ENCODE measurements around a stretch of chr10.

- RRBS, result no CpG with 5 or more reads among the region's 18 CpGs
Observed at GRCh38 chr10:132470333-132470933, 67.2 kb upstream of the INPP5A start.

GRCh38 chr10:132519015-132519446 lies 18.6 kb upstream of the INPP5A start:
- RRBS, result 91% methylated on average over 4 of the region's 14 CpGs

DNA sequence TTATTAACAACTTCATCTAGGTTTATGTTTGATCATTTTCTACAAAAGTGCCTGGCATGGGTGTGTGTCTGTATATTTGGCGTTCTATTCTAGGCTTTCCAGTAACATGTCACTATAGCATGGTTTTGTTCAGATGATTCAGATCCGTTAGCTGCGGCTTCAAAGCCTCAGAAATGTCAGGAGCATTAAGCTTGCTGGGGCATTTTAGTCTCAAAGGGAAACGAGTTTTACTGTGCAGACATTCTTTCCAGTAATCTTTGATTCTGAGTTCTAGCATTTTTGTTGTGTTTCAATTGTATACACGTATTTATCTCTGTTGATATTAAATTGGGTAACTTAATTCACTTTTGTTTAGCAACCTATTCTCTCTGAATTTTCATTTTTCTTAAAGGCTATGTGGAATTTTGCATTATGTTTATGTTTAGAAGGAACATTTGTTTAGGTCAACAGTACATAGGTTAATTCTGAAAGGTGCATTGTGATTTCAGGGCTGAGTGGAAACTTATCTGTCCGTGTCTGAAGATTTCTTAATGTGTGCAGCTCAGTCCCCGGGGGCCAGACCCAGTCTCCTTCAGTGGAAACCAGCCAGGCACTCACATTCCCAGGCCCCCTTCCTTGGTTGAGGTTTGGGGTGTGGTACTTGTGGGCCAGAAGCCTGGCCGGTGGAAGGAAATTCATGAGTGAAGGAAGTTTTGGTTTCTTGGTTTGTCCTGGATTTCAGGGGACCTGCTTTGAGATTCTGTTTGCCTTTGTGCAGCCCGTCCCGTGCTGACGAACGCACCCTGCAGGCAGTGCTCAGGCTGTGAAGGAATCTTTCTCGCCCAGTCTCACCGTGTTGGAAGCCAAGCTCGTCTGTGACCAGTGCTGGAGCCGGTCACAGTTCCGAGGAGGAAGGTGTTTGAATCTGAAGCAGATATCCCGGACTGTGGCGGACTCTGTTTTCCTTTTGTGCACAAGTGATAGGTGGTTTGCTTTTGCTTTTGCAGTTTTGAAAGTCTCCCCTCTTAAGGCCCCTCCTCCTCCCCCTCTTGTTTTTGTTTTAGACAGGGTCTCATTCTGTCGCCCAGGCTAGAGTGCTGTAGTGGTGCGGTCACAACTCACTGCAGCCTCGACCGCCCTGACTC lies 2.7 kb downstream of the INPP5A start:
- RRBS, result 29% methylated on average over 1 of the region's 23 CpGs

DNA sequence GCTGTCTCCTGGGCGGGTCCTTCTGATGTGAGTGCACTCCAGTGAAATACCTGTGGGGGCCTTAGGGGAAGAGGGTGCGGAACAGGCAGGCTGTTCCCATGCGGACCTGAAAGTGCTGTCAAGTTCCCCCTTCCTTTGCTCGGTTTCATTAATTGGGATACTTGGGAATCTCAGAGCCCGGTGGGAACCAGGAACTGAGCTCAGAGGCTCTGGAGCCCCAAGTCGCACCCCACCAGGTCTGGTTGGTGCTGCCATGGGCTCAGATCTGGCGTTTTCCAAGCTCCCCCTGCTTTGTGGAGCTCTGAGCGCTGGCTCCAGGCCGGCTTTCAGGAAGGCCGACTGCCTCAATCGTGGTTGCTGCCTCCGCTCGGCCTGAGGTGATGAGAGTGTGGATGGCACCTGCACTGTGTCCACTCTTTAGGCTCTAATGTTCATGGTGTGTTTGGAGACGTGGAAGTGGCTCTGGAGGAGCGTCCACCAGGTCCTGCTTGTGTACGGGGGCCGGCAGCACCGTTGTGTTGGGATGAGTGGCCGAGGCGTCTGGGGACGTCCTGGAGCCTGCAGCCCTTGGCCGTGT lies 8.0 kb downstream of the INPP5A start:
- RRBS, result no CpG with 5 or more reads among the region's 22 CpGs

DNA sequence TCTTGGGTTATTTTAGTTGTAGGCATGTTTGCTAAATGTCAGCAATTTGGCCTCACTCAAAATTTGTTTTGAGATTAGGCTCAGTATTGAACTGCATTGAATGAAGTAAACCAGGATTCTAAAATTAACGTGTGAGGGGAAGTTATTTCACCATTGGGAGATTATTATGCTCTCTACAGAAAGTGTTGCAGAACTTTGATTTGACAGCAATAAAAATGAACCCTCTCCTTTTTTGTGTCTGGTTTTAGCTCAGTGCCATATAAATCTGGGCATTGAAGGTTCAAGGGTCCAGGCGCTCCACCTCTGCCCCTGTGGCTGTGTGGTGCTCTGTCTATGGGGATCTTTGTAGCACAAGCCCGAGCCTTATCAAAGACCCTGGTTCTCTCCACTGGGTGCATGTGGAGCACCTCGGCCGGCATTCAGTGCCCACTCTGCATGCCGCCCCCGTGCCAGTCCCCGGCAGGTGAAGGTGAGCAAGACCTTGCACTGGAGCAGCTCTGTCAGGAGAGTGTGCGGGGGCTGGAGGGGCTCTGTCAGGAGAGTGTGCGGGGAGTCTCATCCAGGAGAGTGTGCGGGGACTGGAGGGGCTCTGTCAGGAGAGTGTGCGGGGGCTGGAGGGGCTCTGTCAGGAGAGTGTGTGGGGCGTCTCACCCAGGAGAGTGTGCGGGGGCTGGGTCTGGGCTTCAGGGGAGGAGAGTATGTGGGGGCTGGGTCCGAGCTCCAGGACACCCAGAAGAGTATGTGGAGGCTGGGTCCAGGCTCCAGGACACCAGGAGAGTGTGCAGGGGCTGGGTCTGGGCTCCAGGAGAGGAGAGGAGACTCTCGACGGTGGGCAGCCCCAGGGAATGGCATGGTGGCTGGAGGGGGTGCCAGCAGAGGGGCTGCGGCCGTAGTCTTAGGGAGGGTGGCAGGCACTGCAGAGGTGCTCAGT lies 40.7 kb downstream of the INPP5A start:
- RRBS, result 94% methylated on average over 3 of the region's 19 CpGs

DNA sequence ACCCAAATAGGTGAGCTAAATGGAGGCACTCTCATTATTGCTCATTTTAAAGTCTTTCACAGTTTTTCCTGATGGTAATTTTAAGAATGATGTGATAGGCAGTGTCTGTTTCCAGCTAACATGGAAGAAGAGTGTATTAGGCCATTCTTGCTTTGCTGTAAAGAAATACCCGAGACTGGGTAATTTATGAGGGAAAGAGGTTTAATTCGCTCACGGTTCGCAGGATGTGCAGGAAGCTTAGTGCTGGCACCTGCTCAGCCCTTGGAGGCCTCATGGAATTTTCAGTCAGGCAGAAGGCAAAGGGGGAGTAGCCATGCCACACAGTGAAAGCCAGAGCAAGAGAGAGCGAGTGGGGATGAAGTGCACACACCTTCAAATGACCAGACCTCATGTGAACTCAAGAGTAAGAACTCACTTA lies 80.9 kb downstream of the INPP5A start:
- RRBS, result no CpG with 5 or more reads among the region's 5 CpGs

- RRBS, result no CpG with 5 or more reads among the region's 44 CpGs
Observed at GRCh38 chr10:132627092-132628060, 89.8 kb downstream of the INPP5A start.

- RRBS, result 92% methylated on average over 1 of the region's 17 CpGs
Observed at GRCh38 chr10:132633950-132634672, 96.5 kb downstream of the INPP5A start.

DNA sequence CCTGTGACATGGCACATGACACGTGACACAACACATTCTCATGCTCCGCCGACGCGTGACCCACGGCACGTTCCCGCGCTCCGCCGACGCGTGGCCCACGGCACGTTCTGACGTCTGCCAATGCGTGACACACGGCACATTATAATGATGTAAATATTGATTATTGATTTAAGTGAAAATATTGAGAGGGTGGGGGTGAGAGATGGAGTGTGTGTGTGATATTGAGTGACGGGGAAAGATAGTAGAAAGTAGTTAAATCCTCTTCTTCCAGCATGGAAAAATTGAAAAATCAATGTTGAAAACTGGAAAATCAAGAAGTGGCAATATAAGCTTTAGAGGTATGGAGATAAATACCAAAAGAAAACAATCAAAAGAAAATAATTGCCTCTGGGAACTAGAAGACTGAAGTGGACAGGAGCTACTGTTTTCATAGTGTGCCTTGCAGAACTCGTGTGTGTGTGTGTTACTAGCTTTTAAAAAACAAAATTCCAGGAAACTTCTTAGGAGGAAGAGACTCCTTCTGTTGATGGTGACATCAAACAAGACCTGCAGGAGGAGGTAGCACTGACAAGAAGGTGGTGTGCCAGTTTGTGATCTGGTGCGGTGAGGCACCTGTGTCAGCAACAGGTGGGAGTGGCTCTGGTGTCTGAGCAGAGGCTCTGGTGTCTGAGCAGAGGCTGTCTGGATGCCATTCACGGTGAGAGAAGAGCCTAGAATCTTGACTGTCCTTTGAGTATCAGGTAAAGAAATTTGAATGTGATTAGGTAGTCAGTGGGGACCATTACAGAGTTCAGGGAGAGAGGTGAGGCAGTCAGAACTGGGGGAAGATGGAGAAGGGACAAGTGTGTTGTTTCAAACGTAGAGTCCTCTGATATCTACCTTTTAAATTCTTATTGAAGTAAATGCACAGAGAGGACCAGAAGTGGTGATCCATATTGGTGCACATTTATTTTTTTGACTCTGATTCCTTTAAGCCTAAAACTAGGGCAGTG lies 122.7 kb downstream of the INPP5A start:
- RRBS, result no CpG with 5 or more reads among the region's 23 CpGs

GRCh38 chr10:132667612-132668679 lies 118.0 kb downstream of the NKX6-2 start:
- RRBS, result 80% methylated on average over 1 of the region's 21 CpGs

DNA sequence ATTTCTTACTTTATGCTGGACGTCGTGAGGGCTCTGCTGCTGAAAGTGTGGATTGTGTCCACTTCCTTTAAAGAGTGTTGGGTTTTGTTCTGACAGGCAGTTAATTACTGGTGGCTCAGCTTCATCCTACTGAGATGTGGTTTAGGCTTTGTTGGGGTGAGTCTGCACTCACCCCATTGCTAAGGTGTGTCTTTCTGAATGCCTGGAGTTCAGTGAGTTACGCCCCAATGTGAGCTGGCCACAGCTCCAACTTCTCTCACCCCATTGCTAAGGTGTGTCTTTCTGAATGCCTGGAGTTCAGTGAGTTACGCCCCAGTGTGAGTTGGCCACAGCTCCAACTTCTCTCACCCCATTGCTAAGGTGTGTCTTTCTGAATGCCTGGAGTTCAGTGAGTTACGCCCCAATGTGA lies 39.7 kb downstream of the CFAP46 start:
- RRBS, result no CpG with 5 or more reads among the region's 5 CpGs

GRCh38 chr10:133009017-133010131 lies 67.0 kb upstream of the CFAP46 start:
- RRBS, result no CpG with 5 or more reads among the region's 39 CpGs

- RRBS, result 7% methylated on average over 14 of the region's 34 CpGs
Observed at GRCh38 chr10:133219746-133220220, 10.2 kb upstream of the UTF1 start.

DNA sequence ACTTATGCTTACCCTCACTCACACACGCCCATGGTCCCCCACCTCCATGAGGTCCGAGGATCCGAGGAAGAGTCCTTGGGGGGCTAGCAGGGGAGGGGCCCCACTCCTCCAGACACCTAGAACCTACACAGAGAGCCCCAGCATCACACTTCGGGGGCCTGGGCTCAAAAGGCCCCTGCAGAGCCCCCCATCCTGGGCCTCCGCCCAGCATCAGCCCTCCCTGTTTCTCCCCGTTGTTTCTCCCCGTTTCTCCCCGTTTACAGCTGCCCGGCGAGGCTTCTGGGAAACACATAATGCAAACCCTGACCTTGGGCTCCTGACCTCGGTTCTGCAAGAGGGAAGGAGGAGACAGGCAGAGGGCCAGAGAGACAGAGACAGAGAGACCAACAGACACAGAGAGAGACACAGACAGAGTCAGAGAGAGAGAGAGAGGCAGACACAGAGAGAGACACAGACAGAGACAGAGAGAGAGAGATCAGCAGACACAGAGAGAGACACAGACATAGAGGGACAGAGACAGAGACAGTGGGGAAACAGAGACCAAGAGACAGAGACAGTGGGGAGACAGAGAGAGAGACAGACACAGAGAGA lies 12.3 kb downstream of the VENTX start:
- RRBS, result no CpG with 5 or more reads among the region's 11 CpGs

GRCh38 chr10:133292394-133292852 lies 15.8 kb upstream of the ADAM8 start:
- RRBS, result no CpG with 5 or more reads among the region's 19 CpGs

GRCh38 chr10:133310079-133310557 lies 1.4 kb downstream of the ZNF511 start:
- RRBS, result 96% methylated on average over 2 of the region's 17 CpGs

- RRBS, result no CpG with 5 or more reads among the region's 14 CpGs
Observed at GRCh38 chr10:133324170-133324846, 12.4 kb downstream of the CALY start.

GRCh38 chr10:133325212-133326575 lies 11.0 kb downstream of the CALY start:
- RRBS, result 5% methylated on average over 45 of the region's 119 CpGs

- RRBS, result 5% methylated on average over 1 of the region's 16 CpGs
Observed at GRCh38 chr10:133350707-133351272, 3.6 kb downstream of the PRAP1 start.

GRCh38 chr10:133428904-133429332 lies 4.5 kb upstream of the SPRN start:
- RRBS, result no CpG with 5 or more reads among the region's 2 CpGs

All from AG09309 (cell line).